Esophagus squamous epithelium (tissue), 4 donors: ENCODE measurements around the genes NPIPA8, SMG1 and CLEC19A.

DNA sequence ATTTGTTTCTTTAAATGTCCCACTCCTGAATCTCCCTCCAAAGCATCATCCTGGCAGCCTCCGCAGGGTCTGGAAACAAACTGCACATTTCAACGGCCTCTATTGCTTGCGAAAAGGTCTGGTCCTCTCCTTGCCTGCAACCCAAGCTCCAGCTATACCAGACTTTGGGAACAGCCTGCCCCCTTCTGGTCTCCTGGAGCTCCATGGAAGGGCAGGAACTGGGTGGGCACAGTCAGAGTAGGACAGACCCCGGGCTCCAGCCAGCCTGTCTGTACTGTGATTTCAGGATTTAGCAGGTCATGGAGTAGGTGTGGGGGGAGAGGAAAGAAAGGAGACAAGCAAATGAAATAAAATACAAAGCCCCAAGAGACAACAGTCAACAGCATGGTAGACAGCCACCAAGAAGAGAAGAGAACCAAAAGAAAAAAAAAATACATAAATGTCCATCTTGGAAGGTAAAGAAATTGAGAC is 2.8 kb downstream of the XYLT1 start:
- PRO-cap: unidirectional peak, minus-strand start at position 71 of the sequence
- RAMPAGE, long total RNA, 4 experiments: no peak in any of the 4 experiments

DNA sequence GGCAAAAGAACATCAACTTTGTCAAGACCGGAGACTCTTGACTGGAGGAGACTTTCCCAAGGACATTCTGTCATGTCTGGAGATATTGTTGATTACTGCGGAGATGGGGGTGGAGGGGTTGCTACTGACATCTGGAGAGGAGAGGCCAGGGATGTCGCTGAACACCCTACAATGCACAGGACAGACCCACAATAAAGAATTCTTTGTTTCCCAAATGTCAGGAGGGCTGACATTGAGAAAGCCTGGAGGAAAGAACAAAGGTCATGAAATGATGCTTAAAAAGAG is 122.3 kb upstream of the XYLT1 start:
- PRO-cap: no peak
- RAMPAGE, long total RNA, 4 experiments: no peak in any of the 4 experiments

DNA sequence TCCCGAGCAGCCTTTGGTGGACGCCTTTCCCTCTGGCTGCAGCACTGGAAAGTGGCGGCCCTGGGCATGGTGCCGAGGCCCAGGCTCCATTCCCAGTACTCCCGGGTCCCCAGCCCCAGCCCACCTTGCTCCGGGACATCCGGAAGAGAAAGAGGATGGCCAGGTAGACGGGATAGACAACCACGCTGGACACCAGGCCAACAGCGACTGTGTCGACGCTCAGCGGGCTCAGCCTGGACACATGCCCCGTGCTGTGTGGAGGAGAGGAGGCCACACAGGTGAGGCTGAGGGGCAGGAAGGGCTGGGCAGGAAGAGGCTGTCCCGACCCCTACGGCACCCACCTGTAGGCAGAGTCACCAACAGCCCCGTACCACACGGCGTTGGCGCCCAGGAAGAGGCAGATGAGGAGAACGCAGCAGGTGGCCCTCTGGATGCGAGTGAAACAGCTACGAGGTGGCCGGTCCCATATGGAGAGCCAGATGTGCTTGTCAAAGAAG is at the start of gene NPIPA8:
TSS of gene NPIPA8 (minus strand) at position 227 of the 497 bp plus-strand sequence.
- PRO-cap: no peak
- RAMPAGE, long total RNA, 4 experiments: no peak in any of the 4 experiments

- PRO-cap: no peak
- RAMPAGE, long total RNA, 4 experiments: no peak in any of the 4 experiments
Observed at GRCh38 chr16:18789130-18789668, 935 bp downstream of the RPS15A start.

- PRO-cap: no peak
- RAMPAGE, long total RNA, 4 experiments: no peak in any of the 4 experiments
Observed at GRCh38 chr16:18849766-18850690, 48.7 kb upstream of the ARL6IP1 start.

GRCh38 chr16:18925246-18926502 is at the start of gene SMG1:
TSS of gene SMG1 (minus strand) at chr16:18926408.
- PRO-cap: bidirectional peak, plus-strand start at chr16:18925969, minus-strand start at chr16:18925745; bidirectional peak, plus-strand start at chr16:18926221, minus-strand start at chr16:18926121; bidirectional peak, plus-strand start at chr16:18926627, minus-strand start at chr16:18926454
- RAMPAGE, long total RNA, 4 experiments: start-site peak on the plus strand in 1 of 4 experiments, at chr16:18925907-18925922 at its widest, 6 reads per replicate; start-site peak on the minus strand in 3 of 4 experiments, at chr16:18925712-18926441 at its widest, 24 to 103 reads per replicate

DNA sequence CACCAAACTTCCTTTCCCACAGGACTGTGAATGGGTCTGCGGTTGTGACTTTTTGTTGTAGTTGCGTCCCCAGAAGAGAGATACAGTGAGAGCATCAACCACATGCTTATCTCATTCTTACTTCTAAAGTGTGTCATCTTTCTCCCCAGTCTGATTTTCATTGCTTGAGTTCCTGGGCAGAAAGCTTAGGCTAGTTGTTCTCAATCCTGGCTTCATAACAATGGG is 13.5 kb downstream of the ITPRIPL2 start:
- PRO-cap: no peak
- RAMPAGE, long total RNA, 4 experiments: no peak in any of the 4 experiments

- PRO-cap: bidirectional peak, plus-strand start at chr16:19169091, minus-strand start at chr16:19168907
- RAMPAGE, long total RNA, 4 experiments: no peak in any of the 4 experiments
Observed at GRCh38 chr16:19168816-19169223, 780 bp downstream of the SYT17 start.

DNA sequence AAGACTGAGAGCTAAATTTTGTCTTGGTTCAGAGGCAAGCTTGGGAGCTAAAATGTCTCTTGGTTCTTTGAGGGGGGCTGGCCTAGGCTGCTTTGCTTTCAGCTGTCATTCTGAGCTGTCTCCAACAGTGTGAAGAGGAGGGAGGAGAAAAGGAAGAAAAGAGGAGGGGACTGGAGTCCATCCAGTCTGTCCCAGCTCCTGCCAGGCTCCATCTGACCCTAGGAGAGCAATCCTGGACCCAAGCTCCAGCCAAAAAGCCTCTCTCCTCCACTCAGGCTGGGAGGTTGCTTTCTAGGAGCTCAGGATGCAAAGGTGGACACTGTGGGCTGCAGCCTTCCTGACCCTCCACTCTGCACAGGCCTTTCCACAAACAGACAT is at the start of gene CLEC19A:
TSS of gene CLEC19A (plus strand) at position 184 of the 378 bp plus-strand sequence.
- PRO-cap: no peak
- RAMPAGE, long total RNA, 4 experiments: no peak in any of the 4 experiments

DNA sequence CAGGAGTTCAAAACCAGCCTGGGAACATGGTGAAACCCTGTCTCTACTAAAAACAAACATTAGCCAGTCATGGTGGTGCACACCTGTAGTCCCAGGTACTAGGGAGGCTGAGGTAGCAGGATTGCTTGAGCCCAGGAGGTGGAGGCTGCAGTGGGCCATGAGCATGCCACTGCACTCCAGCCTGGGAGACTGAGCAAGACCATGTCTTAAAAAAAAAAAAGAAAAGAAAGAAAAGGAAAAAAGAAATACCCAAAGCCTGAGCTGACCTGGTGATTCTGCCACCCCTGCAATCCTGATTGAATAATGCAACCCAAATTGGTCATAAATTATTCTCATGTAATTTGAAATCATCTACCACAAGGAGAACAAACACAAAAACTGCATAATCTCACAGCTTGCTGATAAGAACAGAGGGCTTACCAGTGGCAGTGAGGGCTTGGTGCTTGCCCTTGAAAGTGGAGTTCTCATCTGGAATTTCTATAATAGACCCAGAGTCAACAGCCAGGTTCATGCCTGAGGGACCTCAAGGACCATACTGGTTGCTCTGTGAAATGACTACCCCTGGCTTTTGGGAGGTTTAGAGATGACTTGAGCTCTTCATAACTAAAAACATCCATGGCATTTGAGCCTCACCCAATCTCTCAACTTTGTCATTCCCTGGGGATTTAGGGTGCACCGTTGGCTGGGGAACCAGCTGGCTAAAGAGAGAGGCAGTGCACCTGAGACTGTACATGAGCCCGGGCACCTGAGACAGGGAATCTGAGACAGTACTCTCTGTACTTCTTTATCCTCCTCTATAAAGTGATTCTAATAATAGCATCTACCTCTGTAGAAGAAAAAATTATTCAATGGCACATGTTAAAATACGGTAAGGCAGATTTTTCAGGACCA is 35.4 kb upstream of the TMC5 start:
- PRO-cap: no peak
- RAMPAGE, long total RNA, 4 experiments: no peak in any of the 4 experiments

- PRO-cap: no peak
- RAMPAGE, long total RNA, 4 experiments: no peak in any of the 4 experiments
Observed at GRCh38 chr16:19389023-19389665, 28.5 kb upstream of the TMC5 start.

GRCh38 chr16:19415352-19416070 is 2.2 kb upstream of the TMC5 start:
- PRO-cap: unidirectional peak, minus-strand start at chr16:19415555
- RAMPAGE, long total RNA, 4 experiments: no peak in any of the 4 experiments

- PRO-cap: bidirectional peak, plus-strand start at chr16:19432739, minus-strand start at chr16:19432513
- RAMPAGE, long total RNA, 4 experiments: no peak in any of the 4 experiments
Observed at GRCh38 chr16:19432157-19432853, 14.6 kb downstream of the TMC5 start.

GRCh38 chr16:19697802-19698560 is 20.0 kb downstream of the KNOP1 start:
- PRO-cap: no peak
- RAMPAGE, long total RNA, 4 experiments: no peak in any of the 4 experiments

GRCh38 chr16:19766001-19766608 is 48.0 kb downstream of the IQCK start:
- PRO-cap: no peak
- RAMPAGE, long total RNA, 4 experiments: no peak in any of the 4 experiments

DNA sequence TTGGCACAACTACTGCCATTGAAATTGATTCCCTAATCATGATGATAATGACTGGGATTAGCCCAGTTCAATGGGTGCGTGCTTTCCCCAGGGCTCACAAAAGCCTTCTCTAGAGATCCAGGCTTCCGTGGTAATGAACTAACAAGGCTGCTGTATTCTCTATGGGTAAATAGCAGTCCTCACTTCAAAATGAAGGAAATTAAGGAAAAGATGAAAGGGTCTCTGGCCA is 67.4 kb downstream of the GPRC5B start:
- PRO-cap: no peak
- RAMPAGE, long total RNA, 4 experiments: no peak in any of the 4 experiments

DNA sequence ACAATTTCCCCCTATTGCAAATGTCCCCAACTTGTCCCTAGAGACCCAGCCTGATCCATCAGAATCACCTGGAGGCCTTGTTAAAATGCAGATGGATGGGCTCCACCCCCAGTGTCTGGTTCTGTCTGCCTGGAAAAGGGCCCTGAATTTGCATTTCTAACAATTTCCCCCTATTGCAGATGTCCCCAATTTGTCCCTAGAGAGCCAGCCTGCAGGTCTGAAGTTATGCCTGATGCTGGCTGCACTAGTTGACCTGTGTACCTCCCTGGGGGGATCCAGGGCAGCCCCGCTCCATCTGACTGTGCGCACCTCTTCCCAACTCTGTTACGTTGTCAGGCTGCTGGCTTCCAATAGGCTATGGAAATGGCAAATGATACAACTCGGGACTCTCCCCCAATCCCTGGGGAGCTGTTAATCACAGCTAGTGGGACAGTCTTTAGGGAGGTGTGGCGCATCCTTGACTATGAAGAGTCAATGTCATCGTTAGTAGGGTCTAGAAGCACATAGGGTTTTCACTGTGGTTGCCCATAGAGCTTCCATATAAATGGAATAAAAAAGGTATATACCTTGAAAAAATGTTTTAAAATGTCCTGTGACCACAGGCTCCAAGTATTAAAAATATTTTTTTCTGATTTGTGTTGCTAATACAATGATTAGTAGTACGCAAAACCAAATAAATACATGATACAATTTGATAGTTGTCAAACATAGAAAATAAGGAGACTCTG is 30.1 kb downstream of the GPRC5B start:
- PRO-cap: no peak
- RAMPAGE, long total RNA, 4 experiments: no peak in any of the 4 experiments

GRCh38 chr16:19871857-19872584 is 12.6 kb downstream of the GPRC5B start:
- PRO-cap: no peak
- RAMPAGE, long total RNA, 4 experiments: no peak in any of the 4 experiments

- PRO-cap: unidirectional peak, minus-strand start at chr16:19883382; unidirectional peak, plus-strand start at chr16:19883788
- RAMPAGE, long total RNA, 4 experiments: no peak in any of the 4 experiments
Observed at GRCh38 chr16:19883155-19884205, 1.2 kb downstream of the GPRC5B start.

- PRO-cap: no peak
- RAMPAGE, long total RNA, 4 experiments: no peak in any of the 4 experiments
Observed at GRCh38 chr16:20423717-20424079, 14.4 kb downstream of the ACSM5 start.